HEK293 (cell line): ENCODE measurements around a stretch of chr1.

DNA sequence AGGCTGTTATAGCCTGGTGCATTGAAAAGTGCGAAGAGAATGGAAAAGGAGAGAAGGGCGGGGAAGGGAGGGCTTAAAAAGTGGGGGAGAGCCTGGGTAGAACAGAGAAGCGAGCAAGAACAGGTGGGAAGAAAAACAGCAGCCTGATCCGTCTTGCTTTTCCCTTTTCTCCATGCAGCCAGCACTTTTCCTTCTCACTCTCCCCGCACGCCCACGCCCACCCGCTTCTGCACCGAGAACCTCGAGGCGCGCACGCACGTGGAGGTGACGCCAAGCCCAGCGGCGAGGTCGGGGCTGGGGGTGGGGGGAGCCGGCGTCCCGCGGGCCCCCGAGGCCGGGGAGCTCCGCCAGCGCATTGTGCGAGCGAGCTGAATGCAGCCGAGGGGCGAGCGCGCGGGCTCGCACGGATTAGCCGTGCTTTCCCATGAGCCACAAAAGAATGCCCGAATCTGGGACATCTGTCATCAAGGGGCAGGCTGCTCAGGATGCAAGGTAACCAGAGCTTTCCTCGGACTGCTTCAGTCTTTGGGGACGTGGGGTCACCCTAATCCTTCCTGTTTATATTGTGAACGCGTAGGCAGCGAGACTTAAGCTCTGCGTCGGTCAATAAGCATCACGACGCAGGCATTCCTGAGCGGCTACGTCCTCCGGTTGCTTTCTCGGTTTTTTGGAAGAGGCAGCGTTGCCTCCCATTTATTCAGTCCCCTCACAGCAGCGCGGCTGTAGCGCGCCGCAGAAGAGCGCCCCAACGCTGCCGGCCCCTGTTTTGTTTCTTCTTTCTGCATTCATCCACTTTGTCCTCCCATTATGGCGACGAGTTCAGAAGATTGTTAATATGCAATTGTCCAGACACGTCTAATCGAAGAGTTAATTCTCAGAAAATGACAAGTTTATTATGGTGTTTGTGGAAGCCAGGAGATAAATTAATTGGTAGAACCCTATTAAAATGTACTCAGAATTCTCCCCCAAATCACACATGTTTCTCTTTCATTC is 67.3 kb upstream of the AKT3 start:
- PRO-cap, result bidirectional peak, plus-strand start at position 355 of the sequence, minus-strand start at position 374 of the sequence; bidirectional peak, plus-strand start at position 461 of the sequence, minus-strand start at position 441 of the sequence; bidirectional peak, plus-strand start at position 700 of the sequence, minus-strand start at position 562 of the sequence
- RRBS, 2 experiments, result 0 to 3% methylated on average over 6 to 9 of the region's 63 CpGs

GRCh38 chr1:243926636-243927095 is 76.6 kb upstream of the AKT3 start:
- PRO-cap, result no peak
- RRBS, 2 experiments, result no CpG with 5 or more reads among the region's 5 CpGs

GRCh38 chr1:244047640-244048302 is 3.3 kb upstream of the ZBTB18 start:
- PRO-cap, result bidirectional peak, plus-strand start at chr1:244048492, minus-strand start at chr1:244048241
- RRBS, 2 experiments, result 1 to 2% methylated on average over 7 of the region's 60 CpGs

DNA sequence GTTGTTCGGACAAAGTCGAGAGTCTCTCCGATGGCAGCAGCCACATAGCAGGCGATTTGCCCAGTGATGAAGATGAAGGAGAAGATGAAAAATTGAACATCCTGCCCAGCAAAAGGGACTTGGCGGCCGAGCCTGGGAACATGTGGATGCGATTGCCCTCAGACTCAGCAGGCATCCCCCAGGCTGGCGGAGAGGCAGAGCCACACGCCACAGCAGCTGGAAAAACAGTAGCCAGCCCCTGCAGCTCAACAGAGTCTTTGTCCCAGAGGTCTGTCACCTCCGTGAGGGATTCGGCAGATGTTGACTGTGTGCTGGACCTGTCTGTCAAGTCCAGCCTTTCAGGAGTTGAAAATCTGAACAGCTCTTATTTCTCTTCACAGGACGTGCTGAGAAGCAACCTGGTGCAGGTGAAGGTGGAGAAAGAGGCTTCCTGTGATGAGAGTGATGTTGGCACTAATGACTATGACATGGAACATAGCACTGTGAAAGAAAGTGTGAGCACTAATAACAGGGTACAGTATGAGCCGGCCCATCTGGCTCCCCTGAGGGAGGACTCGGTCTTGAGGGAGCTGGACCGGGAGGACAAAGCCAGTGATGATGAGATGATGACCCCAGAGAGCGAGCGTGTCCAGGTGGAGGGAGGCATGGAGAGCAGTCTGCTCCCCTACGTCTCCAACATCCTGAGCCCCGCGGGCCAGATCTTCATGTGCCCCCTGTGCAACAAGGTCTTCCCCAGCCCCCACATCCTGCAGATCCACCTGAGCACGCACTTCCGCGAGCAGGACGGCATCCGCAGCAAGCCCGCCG is 3.3 kb downstream of the ZBTB18 start:
- PRO-cap, result no peak
- RRBS, 2 experiments, result 90 to 98% methylated on average over 3 of the region's 27 CpGs

- PRO-cap, result no peak
- RRBS, 2 experiments, result no CpG with 5 or more reads among the region's 16 CpGs
Measured at GRCh38 chr1:244118076-244118824, 67.2 kb downstream of the ZBTB18 start.

DNA sequence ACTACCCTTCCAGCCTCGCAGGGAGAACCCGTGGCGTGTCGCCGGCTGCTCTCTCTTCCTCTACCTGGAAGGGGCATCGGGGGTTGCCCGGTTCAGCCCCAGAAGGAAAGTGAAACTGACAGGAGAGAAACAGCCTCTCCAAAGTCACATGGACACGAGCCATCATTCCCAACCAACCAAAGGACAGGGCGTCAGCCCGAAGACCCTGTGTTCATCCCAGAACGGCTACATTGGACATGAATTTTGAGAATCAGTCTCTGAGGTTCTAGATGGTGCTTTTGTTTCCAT is 83.2 kb upstream of the C1orf100 start:
- PRO-cap, result no peak
- RRBS, 2 experiments, result no CpG with 5 or more reads among the region's 11 CpGs

DNA sequence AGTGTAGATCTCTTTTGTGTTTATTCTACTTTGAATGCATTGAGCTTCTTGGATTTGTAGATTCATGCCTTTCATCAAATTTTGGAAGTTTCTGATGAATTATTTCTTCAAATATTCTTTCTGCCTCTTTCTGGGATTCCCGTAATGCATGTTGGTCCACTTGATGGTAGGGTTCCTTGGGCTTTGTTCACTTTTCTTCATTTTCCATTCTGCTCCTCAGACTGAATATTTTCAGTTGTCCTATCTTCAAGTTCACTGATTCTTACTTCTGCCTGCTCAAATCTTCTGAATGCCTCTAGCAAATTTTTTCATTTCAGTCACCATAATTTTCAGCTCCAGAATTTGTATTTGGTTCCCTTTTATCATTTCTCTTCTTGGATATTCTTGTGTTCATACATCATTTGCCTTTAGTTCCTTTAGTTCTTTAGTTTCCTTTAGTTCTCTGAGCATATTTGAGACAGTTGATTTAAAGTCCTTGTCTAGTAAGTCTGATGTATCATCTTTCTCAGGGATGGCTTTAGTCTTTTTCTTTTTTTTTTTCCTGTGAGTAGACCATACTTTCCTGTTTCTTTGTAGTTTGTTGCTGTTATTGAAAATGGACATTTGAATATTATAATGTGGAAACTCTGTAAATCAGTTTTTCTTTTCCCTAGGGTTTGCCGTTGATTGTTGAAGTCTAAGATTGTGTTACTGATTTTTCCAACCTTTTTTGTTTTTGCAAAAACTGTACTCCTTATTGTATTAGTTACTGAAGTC is 48.8 kb downstream of the C1orf100 start:
- PRO-cap, result no peak
- RRBS, 2 experiments, result no CpG with 5 or more reads among the region's 2 CpGs

- PRO-cap, result bidirectional peak, plus-strand start at chr1:244833999, minus-strand start at chr1:244834085; bidirectional peak, plus-strand start at chr1:244834469, minus-strand start at chr1:244834237; bidirectional peak, plus-strand start at chr1:244834502, minus-strand start at chr1:244834501
- RRBS, 2 experiments, result no CpG with 5 or more reads among the region's 36 CpGs
Measured at GRCh38 chr1:244833508-244834652, 1.6 kb upstream of the COX20 start.

GRCh38 chr1:244849613-244850390 is 14.3 kb downstream of the COX20 start:
- PRO-cap, result no peak
- RRBS, 2 experiments, result no CpG with 5 or more reads among the region's 2 CpGs

DNA sequence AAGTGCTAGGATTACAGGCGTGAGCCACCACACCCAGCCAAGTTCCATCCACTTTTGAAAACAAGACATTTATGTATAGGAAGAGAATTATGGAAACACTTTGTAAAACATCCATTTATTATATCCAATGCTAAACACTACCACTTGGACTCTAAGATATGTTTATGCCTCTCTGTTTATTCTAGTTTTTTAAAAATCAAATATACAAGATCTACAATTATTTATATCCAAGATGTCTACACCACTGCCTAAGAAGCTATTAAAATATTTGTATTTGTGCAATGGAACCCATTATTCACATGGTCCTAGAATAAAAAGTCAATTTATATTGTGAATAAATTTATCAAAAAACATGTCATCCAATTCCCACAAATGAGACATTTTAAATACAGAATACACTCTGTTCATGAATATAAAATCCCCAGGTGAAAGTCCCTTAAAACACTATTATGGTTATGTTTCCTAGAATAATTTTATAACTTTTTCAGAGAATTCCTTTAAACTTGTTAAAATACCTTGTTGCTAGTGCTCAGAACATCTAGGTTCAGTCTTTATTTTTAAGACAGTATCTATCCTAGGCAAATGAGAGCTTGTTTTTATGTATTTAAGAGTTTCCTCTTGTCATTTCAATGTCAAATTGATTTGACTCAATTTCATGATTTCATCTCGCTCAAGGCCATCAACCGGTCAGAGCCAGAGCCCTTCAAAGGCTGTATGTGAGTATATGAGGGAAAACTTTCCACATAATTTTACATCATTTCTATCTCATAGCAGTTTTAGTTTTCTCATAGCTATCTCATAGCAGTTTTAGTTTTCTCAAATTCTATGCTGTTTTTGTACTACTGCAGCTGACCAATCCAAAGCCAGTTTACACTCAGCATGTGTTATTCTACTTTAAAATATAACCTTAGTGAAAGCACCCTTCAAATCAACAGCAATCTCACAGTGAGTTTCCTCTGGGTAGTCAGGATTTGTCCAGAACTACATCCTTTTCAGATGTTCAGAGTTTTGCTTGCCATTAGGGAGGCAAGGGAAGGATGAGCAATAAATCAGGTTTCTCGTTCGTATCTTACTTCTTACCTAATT is 12.9 kb downstream of the HNRNPU start:
- PRO-cap, result no peak
- RRBS, 2 experiments, result no CpG with 5 or more reads among the region's 5 CpGs

- PRO-cap, result no peak
- RRBS, 2 experiments, result no CpG with 5 or more reads among the region's 15 CpGs
Measured at GRCh38 chr1:244968346-244969042, 988 bp upstream of the EFCAB2 start.

DNA sequence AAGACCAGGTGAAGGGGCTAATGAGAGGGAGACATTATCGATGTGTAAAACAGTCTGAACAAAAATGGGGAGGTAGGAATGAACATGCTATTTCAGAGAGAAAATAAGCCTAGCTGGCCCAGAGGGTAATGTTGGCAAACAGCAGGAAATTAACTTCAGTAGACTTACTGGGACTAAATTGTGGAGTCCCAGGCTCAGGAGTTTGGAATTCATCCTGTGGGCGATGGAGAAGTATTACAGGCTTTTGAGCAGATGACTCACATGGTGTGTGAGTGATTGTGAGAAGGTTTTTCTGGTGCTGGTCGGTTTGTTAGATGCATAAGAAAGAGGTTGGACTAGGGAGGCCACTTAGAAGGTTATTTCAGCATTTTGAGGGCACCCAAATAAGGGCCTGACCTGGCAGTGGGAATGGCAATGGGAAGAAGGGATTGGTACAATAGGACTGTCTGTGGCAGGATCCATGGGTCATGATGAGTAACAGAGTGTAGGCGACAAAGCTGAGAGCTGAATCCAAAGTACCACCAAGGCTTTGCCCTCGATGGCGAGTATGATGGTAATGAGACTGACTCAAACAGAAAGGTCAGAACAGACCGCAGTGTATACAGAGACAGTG is 69.3 kb upstream of the KIF26B start:
- PRO-cap, result no peak
- RRBS, 2 experiments, result no CpG with 5 or more reads among the region's 7 CpGs

- PRO-cap, result no peak
- RRBS, 2 experiments, result no CpG with 5 or more reads among the region's 4 CpGs
Measured at GRCh38 chr1:245956336-245956741, 550.7 kb downstream of the SMYD3 start.

- PRO-cap, result no peak
- RRBS, 2 experiments, result no CpG with 5 or more reads among the region's 13 CpGs
Measured at GRCh38 chr1:246035063-246035634, 471.9 kb downstream of the SMYD3 start.

GRCh38 chr1:246109998-246110912 is 396.8 kb downstream of the SMYD3 start:
- PRO-cap, result no peak
- RRBS, 2 experiments, result no CpG with 5 or more reads among the region's 12 CpGs

DNA sequence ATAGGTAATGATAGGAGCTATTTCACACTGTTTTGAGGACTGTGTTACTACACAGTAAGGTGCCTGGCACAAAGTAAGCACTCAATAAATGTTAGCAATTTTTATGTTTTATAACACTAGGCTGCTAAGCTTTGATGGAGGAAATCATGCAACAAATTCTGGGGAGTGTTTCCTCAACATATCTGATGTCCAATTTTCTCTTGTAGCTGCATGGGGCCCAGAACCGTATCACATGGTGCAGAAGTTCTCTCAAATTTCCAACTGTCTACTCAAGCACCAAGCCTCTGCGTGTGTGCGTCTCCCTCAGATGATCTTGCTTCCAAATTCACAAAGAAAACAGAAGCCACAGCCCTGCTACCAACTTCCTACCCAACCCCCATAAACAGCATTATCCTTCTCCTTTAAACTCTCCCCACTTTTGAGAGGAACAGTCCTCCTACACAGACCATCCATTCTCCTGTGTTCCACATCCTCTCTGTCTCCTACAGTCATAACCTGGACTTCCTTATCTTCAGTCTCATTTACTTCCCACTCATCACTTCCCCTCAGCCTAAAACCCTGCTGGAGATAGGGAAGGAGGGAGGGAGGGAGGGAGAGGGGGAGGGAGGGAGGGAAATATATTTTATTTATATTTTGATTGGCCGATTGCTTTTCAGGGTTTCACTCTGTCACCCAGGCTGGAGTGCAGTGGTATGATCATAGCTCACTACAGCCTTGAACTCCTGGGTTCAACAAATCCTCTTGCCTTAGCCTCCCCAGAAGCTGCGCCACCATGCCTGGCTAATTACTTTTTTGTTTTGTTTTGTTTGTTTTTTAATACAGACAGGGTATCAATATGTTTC is 354.0 kb downstream of the SMYD3 start:
- PRO-cap, result no peak
- RRBS, 2 experiments, result no CpG with 5 or more reads among the region's 5 CpGs

DNA sequence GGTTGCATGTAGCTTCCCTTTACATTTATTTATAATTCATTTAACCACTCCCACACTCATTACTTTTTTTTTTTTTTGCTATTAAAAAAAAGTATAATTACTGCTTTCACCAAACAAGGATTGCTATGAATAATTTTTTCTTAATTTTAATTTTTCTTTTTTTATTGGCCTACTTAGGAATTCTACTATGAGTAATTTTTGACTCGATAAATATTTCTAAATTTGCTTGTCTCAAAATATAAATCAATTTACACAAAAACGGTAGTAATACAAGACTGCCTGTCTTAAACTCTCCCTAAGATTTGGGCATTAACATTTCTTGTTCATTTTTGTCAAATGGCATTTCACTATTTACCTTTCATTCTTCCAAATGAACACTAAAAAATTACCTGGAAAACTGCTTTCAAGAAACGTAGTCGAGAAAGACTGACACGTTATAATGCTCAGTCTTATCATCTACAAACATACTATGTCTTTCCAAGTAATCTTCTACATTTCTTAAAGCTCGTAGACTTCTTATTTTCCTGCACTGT is 336.7 kb downstream of the SMYD3 start:
- PRO-cap, result no peak
- RRBS, 2 experiments, result no CpG with 5 or more reads among the region's 6 CpGs

GRCh38 chr1:246181961-246183146 is 324.7 kb downstream of the SMYD3 start:
- PRO-cap, result no peak
- RRBS, 2 experiments, result no CpG with 5 or more reads among the region's 5 CpGs

DNA sequence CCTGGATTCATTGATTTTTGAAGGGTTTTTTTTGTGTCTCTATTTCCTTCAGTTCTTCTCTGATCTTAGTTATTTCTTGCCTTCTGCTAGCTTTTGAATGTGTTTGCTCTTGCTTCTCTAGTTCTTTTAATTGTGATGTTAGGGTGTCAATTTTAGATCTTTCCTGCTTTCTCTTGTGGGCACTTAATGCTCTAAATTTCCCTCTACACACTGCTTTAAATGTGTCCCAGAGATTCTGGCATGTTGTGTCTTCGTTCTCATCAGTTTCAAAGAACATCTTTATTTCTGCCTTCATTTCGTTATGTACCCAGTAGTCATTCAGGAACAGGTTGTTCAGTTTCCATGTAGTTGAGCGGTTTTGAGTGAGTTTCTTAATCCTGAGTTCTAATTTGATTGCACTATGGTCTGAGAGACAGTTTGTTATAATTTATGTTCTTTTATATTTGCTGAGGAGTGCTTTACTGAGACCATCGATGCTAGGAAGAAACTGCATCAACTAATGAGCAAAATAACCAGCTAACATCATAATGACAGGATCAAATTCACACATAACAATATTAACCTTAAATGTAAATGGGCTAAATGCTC is 264.9 kb downstream of the SMYD3 start:
- PRO-cap, result no peak
- RRBS, 2 experiments, result no CpG with 5 or more reads among the region's 4 CpGs

DNA sequence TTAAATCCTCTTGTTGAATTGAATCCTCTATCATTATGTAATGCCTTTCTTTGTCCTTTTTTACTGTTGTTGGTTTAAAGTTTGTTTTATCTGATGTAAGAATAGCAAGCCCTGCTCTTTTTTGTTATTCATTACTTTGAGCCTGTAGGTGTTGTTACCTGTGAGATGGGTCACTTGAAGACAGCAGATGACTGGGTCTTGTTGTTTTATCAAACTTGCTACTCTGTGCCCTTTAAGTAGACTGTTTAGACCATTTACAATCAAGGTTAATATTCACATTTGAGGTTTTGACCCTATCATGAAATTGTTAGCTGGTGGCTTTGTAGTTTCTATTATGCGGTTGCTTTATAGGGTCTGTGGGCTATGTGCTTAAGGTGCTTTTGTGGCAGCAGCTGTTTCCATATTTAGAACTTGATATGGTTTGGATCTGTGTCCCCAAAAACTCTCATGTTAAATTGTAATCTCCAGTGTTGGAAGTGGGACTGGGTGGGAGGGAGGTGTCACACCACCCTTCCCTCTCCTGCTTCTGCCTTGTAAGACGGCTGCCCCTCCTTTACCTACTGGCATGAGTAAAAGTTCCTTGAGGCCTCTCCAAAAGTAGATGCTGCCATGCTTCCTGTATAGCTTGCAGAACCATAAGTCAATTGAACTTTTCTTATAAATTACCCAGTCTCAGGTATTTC is 249.6 kb downstream of the SMYD3 start:
- PRO-cap, result no peak
- RRBS, 2 experiments, result no CpG with 5 or more reads among the region's 2 CpGs